ENCODE measurements around the genes GSPT1 and TNFRSF17.

DNA sequence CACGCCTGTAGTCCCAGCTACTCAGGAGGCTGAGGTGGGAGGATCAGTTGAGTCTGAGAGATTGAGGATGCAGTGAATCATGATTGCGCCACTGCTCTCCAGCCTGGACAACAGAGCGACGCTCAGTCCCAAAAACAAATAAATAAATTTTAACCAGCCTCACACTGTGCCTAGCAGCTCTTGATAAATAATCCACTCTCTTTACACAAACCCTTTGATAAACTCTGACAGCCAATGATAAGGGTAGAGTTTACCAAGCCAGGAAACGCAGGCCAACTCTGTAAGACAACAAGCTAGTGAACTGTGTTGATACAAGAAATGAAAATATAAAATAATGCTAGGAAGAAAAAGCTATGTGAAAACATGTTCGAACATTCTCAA is 27.0 kb upstream of the ENSG00000188897 start:
- PRO-cap, result no peak

DNA sequence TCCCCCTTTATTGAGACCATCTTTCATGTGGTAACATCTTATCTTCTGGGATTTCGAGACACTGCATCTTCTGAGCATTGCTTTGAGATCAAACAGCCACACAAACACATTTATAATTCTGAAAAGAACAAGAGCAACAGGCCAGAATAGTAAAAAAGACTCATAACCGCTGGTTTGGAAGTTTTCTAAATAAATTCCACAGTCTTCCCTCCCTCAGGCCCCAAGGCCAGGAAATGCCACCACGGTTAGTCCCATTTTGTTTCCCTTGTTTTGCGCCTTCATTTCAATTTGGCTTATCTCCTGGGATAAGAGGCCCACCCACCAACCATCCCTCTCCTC is 25.3 kb downstream of the LITAF start:
- PRO-cap, result no peak

GRCh38 chr16:11596681-11597649 is 10.2 kb upstream of the LITAF start:
- PRO-cap, result no peak

DNA sequence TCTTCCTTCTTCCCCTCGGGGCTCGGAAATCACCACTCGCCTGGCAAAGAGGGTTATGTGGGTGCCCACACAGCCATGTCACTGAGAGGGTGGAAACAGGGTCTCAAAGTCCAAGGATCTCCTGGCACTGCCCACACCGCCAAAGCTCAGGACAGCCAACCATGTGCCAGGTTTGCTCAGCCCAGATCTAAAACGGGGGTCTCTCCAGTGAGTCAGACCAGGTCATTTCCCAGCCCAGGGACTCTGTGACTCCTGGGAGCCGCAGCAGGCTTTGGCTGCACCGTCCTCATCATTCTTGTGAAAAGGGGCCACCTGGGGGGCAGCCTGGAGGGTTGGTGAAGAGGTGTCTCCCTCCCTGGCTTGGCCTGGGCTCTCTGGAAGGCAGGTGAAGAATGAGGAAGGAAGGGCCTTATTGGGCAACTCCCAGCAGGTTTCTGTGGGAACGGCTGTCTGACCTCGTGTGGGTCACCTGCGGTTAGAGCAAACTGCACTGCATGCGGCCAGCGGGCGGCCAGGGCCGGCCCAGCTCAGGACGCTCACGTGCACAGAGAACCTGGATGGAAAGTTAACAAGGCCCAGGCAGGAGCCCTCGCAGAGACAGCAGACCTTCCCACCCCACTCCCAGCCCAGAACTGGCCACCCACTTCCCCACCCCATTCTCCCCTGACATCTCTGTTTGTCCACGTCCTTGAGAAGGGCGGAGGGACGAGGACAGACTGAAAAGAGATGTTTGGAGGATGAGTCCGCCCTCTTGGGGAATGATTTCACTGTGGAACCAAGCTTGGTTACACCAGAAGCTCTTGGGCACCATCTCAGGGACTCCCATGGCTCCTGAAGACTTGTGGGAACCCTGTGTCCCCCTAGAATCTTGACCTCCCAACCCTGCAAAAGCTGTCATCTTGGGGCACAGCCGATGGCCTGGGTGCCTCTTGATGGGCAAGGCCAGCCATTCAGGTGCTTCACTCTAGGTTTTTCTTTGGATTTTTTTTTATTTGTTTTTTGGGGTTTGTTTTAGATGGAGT is 25.6 kb upstream of the LITAF start:
- PRO-cap, result no peak

DNA sequence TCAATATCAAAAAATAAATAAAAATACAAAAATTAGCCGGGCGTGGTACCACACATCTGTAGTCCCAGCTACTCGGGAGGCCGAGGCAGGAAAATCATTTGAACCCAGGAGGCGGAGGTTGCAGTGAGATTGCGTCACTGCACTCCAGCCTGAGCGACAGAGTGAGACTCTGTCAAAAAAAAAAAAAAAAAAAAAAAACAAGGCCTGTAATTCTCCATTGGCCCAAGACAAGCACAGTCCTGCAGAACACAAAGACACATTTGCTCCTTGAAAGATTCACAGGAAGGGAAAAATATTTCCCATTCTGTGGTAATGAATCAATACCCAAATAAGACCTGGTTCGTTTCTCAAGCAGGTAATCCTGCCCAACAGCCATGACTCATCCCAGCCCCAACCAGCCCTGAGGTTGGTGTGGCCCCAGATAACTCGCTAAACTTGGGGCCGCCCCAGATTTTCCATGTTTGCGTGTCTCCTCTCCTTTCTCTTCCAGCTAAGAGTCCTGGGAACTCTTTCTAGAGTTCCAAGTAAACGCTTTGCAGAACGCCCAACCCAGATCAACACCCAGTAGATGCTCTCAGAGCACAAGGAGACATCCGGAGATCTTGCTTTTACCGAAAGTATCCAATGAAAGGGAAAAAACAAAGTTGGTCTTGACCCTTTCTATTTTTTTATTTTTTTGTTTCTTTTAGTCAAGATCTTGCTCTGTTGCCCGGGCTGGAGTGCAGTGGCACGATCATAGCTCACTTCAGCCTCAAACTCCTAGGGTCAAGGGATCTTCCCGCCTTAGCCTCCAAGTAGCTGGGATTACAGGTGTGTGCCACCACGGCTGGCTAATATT is 40.2 kb upstream of the SNN start:
- PRO-cap, result no peak

- PRO-cap, result no peak
Measured at GRCh38 chr16:11670801-11671424, 2.7 kb downstream of the SNN start.

DNA sequence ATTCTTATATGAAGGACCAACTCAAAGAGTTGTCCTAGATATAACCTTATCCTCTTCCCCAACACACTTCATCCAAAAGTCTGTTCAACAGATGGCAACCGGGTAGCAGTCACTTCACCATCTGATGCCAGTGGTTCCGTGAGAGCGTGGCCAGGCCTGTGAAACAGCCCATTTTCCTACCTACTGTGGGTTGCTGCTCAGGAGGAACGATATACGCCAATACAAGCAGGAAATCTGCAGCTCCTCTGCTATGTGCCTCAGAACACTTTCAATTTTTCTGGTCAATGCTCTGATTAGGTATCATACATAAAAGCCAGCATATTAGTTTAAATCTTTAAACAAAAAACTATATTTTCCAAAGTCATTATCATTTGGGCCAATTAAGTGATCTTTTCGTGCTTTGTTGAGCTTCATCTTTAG is 8.3 kb upstream of the TXNDC11 start:
- PRO-cap, result no peak

GRCh38 chr16:11752740-11753379 is 10.2 kb upstream of the TXNDC11 start:
- PRO-cap, result no peak

GRCh38 chr16:11793482-11794265 is 3.4 kb downstream of the ZC3H7A start:
- PRO-cap, result no peak

GRCh38 chr16:11839387-11840213 is 11.7 kb downstream of the RSL1D1 start:
- PRO-cap, result no peak

- PRO-cap, result no peak
Measured at GRCh38 chr16:11890779-11891300, 24.9 kb downstream of the GSPT1 start.

DNA sequence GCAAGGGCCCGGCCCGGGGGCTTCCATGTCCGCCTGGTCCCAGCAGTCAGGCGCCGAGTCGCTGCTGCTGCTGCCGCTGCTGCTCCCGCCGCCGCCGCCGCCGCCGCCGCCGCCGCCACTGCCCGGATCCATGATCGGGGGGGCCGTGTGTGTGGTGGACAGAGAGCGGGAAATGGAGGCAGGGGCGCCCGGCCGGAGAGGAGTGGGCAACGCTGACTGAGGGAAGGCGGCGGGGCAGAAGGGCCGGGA is 243 bp downstream of the GSPT1 start:
- PRO-cap, result no peak

GRCh38 chr16:11915838-11916398 is at the start of gene GSPT1:
TSS of gene GSPT1 (minus strand) at chr16:11915956.
- PRO-cap, result bidirectional peak, plus-strand start at chr16:11916218, minus-strand start at chr16:11915902

DNA sequence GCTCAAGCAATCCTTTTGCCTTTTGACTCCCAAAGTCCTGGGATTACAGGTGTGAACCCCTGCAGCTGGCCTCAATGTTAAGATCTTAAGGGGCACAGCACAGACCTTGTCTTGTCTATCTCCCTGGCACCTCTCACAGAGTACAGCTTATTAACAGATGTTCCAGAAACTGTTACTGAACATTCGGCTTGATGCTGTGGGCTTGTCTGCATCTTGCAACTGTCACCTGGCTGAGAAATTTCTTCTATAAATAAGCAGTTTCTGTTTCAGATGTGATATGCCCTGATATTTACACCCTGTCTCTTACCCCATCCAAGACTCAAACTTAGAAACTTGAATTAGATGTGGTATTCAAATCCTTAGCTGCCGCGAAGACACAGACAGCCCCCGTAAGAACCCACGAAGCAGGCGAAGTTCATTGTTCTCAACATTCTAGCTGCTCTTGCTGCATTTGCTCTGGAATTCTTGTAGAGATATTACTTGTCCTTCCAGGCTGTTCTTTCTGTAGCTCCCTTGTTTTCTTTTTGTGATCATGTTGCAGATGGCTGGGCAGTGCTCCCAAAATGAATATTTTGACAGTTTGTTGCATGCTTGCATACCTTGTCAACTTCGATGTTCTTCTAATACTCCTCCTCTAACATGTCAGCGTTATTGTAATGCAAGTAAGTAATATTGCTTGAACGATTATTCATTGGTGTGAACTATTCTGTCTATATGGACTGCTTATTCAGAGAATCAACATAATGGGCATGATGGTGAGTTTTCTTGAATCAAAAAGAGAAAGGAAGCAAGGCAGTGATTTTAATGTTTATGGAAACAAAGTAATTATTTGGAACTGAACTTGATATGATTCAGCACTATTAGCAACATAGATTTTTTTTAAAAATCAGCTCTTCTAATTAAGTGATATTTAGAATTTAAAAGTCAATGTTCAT is at the start of gene TNFRSF17:
TNFRSF17 (plus strand) TSS at position 418 of the 935 bp plus-strand sequence.
- PRO-cap, result no peak

DNA sequence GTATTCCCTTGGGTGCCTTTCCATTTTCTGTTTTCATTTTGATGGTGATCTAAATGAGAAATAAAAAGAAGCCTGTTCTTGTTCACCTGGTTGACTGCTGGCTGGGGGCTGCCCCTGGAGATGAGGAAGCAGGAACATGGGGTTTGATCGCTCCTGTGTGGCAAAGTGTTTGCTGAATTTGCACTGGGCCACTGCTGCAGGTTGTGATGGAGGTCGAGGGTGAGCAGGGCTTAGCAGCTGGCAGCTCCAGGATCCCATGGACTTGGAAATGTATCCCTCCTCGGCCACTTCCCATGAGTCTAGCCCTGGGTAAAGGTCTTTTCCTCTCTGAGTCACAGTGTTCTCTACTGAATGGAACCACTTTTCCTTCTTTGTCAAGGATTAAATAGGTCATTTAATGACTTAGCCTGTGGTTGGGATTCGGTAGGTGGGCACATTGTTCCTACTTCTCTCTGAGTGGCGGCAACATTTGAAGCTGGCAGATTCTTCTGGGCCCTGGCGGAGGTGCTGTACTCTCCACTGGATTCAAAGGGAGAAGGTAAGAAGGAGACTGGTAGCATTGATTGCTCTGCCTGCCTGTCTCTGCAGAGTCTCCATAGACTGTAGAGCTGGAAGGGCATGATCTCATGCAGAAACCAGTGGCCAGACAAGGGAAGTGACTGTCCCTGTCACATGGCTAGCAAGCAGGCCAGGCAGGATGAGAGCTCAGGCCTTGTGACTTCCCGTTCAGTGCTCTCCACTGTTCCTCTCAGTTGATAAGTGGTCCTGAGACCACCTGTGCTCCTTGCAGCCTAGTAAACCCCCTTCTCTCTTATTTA is 17.9 kb downstream of the SNX29 start:
- PRO-cap, result no peak

DNA sequence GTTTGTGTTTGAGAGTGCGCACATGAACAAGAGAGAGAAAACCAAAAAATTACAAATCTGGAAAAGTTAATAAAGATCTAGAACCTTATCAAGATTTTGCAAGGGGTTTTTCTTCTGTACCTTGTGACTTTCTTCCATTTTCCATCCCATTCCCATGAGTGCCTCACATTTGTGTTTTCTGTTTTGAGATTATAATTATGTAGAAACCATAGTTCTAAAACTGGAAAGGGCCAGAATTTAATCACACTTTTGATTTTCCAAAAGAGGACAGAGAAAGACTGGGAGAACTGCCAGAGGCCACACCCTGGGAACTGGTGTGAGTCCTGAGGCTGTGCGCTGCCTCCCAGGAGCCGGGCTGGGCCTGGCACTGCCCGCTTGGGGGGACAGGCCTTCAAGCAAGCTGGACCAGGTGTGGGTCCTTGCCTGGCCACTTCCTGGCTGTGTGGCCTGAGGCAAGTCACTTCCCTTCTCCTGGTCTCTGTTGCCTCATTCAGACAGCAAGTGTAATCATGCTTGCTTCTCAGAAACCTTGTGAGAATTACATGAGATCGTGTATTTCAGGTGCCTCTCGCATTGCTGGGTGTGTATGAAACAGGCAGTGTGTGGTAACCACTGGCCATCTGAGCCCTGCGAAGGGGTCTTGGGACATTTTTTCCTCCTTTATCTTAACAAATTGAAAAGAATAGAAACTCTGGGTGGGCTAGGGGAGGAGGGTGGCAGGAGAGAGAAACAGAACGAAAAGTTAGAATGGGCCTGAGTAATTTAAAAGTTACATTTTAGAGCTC is 143.0 kb downstream of the SNX29 start:
- PRO-cap, result no peak

DNA sequence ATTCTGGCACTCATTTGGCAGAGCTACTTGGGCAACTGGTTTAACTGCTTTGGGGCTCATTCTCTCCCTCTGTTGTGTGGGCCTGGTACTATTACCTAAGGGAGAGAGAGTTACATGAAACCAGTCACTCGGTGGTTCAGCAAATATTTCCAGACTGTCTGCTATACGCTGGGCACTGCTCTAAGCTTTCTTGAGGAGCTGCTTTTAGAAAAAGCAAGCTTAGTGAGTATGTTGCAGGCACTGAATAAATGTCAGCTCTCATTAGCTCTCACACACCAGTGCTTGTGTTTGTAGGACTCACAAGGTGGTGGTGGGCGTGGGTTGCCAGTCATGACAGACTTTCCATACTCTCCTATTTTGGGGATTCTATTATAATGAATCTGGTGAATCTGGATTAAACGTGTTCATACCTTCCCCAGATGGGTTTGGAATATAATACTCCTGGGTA is 1.7 kb upstream of the SHISA9 start:
- PRO-cap, result no peak

DNA sequence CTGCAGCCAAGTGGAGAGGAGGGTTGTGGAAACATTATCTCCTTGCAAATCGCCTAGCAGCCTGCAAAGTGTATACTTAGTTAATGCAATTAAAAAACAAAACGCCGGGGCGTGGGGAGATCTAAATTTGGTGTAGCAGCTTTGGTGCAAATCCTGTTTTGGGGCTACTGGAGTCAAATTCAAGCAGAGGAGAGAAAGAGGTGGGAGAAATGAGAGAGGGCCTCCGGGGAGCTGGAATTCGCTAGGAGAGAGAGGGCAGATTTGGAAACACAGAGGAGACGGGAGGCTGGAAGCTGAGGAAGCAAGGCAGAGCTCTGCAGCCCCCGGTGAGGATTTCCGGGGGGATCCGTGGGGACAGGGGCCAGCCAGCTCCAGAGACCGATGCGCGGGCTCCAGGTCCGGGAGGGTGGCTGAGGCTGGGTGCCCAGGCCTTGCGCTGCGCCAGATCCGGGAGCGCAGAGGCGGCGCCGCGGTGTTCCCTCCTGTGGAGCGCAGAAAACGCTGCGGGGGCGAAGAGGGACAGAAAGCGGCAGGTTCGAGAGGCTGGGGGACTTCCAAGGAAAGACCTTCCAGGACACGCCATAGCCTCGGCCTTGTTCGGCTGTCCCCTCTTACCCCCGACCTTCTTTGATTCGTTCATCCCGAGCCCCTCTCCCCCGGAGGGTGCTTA is 924 bp upstream of the SHISA9 start:
- PRO-cap, result no peak

DNA sequence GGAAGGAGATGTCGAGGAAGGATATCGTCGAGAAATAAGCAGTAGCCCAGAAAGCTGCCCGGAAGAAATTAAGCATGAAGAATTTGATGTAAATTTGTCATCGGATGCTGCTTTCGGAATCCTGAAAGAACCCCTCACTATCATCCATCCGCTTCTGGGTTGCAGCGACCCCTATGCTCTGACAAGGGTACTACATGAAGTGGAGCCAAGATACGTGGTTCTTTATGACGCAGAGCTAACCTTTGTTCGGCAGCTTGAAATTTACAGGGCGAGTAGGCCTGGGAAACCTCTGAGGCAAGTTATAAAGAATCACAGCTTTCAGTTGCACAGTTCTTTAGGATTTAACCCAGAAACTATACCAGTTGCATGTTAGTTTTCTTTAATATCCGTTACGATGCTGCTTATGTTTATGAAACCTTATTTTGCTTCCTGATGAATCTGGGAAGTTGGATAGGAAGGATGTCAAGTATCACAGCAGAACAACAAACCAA is 15.5 kb downstream of the ERCC4 start:
- PRO-cap, result no peak

- PRO-cap, result no peak
Measured at GRCh38 chr16:14056932-14057594, 14.1 kb upstream of the MRTFB start.

Measured in neural crest cell (in vitro differentiated cells).